SK-N-DZ (cell line): ENCODE measurements around the genes USP40 and GBX2.

DNA sequence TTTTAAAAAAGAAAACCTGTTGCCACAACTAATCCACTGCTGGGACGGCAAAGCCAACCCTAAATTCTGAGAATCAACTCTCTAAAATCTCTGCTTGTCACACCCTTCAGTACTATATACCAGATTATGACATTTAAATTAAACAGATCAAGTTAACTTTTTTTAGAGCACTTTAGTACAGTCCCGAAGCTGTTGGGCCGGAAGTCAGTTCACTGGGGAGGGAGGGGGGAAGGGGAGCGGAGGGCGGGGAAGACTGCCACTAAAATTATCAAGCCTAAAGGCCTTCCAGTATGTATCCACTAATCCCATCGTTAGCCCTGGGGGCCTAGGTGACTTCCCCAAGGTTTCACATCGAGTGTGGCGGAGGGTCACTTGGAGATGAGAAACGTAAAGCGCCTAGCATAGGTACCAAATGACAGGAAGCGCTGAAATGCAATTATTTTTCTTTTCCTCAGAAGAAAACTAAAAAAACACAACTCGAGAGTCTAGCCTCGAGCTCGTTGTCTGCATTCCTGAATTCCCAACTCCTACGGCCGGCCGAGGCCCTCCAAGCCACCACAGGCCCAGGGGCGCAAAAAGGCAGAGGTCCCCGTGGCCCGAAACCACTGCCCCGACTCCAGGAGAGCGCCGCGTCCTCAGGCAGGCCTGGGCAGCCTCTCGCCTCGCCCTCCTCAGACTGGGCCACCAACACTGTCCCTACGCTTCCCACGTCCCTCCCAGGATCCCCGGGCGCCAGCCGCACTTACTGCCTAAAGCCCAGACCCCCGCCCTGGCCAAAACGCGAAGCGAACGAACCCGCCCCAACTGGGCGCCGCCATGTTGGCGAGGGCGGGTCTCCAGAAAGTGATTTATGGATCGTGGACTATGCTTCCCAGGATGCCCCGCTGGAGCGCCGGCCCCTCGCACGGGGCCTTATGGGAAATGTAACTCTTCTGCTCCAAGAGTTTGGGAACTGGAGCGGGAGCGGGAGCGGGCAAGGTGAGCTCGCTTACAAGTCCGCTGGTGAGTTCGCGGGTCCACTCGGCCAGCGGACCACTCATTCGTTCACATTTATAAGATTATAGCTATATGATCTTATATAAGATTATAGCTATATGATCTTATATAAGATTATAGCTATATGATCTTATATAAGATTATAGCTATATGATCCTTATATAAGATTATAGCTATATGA lies at the start of gene USP40:
Gene USP40 (minus strand): TSS at position 845 of the 1,177 bp plus-strand sequence.
RAMPAGE:
- cytosol, long total RNA: start-site peak on the minus strand centred at position 827 of the sequence, 12 bp wide, 67 and 95 reads in 2 replicates
- nucleus, long total RNA: start-site peak on the minus strand centred at position 834 of the sequence, 20 bp wide, 198 and 63 reads in 2 replicates

GRCh38 chr2:234101958-234102480 lies 51.5 kb downstream of the SPP2 start:
RAMPAGE:
- cytosol, long total RNA: no peak
- nucleus, long total RNA: no peak

DNA sequence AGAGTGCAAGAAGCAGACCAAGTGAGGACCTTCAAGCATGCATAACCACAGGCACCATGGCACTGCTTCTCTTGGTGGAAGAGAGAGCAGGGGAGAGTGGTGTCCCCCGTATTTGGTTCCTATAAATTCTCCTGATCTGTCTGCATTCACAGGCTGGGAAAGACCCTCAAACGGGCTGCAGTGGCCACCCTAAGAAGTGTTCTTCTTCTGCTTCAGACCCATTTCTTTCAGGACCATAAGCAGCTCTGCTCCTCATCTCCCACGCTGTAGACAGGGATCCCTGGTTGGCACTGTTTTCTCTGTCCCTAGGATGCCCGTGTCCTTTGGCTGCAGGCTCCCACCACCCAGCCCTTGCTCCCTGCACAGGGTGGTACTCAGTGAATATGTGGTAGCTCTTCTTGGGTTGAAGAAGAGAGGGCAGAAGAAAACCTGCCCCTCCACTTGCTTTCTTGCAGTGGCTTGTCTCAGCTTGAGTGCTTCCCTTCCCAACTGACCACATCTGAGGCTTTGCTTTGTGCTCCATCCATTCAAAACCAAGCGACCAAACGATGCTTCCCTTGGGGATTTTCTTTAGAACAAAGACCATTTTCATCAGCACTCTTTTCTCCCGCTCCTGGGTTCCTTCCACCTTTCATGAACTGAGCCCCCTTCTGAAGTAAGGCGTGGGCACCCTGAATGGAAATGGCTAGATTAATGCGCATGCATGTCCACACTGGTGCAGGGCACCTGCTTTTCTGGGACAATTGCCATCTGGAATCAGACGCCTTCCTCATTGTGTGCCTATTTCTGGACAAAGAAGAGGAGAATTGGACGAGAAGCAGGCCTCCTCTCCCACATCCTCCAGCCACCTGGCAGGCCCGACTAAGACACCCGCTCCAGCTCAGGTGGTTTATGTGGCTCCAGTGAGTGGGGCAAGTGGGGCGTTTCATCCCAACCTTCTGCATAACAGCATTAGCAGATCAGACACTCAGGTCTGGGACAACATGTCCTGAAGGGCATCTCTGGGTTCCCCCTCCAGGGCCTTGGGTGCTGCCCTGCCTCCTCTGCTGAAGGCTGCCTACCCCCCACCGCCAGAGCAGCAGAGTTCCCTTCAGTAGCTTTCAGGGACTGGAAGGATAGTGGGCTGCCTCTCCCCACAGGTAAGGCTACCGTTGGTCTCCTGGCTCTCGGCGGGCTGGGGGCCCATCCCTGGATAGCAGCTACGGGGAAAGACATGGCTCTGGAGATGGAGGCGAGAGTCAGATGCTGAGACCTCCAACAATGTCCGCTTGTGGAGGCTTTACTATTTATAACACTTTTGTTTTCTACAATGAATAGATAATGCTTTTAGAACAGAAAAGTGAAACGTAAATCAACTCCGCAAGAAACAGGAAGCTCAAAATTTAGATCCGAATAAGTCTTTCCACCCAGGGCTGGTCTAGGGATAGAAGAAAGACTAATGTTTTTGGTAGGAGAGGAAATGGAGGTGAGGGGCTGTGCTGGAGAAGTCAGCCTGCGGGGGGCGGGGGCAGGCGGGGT lies 58.9 kb downstream of the ARL4C start:
RAMPAGE:
- cytosol, long total RNA: no peak
- nucleus, long total RNA: no peak

DNA sequence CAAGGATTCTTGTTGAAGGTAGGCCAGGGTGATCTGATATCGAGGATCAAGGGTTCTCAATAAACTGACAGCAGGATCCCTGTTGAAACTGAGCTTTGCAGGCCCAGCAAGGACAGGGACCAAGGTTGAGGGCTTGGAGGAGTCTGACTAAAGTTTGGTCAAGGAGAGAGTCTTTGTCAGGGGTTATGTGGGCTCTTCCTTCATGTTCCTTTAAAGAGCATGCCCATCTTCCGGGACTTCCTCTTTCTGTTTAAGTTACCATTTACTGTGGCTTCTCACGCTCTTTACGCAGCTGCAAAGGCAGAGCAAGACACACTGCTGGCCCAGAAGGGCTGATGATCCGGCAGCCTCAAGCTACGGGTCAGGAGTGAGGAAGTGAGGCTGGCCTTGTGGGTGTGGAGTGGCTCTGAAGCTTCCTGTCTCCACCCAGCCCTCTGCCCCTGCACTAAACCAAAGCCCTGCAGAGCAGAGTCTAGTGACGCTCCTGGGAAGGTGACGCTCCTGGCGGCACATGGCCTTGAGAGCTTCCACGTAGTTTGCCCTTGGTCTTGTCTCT lies 50.6 kb downstream of the ARL4C start:
RAMPAGE:
- cytosol, long total RNA: no peak
- nucleus, long total RNA: no peak

DNA sequence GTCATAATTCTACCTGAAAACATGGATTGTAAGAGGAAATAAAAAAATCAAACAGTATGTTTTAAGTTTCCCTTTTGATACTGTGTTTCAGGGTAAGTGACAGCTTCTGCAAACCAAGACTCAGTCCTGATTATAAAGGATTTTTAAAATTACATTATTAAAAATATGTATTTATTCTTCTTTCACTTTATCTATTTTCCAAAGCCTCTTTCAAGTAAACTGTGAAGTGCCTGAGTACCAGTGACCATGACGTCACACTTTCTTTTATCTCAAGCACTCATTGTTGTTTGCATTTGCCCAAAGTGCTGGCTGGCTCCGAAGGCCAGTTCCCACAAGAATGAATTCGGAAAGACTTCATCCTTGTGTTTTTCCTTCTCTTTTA lies 2.7 kb downstream of the ARL4C start:
RAMPAGE:
- cytosol, long total RNA: no peak
- nucleus, long total RNA: no peak

DNA sequence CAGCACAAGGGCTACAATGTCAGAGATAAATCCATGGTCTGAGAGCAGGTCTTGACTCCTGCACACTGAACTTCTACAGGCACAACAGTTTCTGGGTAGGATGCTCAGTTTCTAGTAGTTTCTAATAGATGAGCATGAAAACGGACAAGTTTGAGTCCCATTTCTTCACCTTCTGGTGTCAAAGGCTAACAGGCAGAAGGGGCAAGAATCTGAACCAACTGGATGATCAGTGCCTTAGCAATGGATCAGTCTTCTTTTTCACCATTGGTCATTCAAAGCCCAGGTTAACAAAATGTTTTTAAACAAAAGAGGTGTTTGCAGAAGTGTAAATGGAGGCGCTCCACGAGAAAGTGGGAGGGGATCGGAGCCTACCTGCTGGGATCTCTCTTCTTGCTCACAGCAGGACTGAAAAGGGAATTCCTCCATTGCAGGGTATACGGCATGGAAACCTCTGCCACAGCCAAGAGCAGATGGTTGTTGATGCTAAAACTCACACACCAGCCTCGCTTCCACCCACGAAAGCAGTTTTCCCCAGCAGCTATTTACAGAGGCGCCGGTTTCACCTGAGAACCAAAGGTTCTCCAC lies 135.1 kb upstream of the ARL4C start:
RAMPAGE:
- cytosol, long total RNA: no peak
- nucleus, long total RNA: no peak

DNA sequence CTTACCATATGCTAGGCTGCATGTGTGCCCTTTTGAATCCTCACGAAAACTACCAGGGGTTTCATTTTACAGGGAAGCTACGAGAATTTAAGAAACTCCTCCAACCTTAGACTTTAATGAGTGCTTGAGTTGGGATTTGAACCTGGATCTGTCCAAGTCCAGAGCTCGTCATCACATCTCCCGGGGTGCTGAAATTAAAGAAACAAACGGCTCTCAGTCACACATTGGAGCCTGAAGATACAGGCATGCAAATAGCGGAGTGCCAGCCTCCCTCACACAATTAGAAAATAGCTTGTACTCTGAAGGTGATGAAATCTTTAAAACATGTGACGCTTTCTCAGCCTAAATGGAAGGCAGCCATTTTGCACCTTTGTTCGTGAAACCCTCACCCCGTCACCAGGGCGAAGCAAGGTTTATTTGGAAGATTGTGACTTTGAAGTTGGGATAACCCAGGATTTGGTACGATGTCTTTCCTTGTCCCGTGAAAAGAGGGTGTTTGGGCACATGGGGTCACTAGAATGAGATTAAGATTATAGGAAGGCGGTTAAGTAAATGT lies 4.0 kb downstream of the SH3BP4 start:
RAMPAGE:
- cytosol, long total RNA: no peak
- nucleus, long total RNA: no peak

RAMPAGE:
- cytosol, long total RNA: no peak
- nucleus, long total RNA: no peak
These were observed 49.1 kb downstream of the SH3BP4 start for GRCh38 chr2:235000718-235001596.

RAMPAGE:
- cytosol, long total RNA: no peak
- nucleus, long total RNA: no peak
These were observed 111.6 kb downstream of the SH3BP4 start for GRCh38 chr2:235063371-235063899.

DNA sequence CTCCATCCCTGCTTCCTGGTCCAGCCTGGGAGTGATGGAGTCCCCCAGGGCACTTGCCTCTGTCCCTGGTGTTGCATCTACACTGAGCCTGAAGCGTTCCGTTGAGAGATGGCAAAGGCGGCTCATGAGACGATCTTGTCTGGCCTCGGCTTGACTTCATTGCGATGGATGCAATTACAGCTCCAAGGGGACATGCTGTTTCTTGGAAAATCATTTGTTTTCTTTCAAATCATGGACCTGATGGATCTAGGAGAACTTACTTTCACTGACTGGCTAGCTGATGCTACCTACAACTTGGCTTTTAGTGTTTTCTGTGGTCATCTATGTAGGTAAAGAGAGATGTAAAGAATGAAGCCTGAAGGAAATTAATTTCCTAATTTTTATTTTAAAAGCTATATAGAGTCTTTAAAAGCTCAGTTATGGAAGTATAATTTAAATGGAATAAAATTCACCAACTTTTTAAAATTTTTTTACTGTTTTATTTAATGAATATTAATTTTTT lies 193.1 kb downstream of the SH3BP4 start:
RAMPAGE:
- cytosol, long total RNA: no peak
- nucleus, long total RNA: no peak

RAMPAGE:
- cytosol, long total RNA: no peak
- nucleus, long total RNA: no peak
These were observed 1.0 kb downstream of the AGAP1 start for GRCh38 chr2:235495015-235495138.

DNA sequence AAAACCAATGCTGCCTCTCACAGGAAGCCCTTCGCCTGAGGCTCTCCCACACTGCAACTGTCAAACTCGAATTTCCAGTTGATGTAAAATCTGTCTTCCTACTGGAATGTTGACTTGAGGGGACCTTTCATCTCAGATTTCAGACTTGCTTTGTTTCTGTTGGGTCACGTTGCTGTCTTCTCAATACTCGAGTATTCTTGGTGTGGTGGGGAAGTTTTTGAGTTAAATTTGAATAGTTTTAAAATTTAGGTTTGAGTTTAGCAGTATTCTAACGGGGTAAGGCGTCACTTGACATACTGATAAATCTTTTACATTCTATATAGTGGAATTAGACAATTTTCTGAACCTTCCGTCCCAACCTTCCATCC lies 50.8 kb downstream of the AGAP1 start:
RAMPAGE:
- cytosol, long total RNA: no peak
- nucleus, long total RNA: no peak

DNA sequence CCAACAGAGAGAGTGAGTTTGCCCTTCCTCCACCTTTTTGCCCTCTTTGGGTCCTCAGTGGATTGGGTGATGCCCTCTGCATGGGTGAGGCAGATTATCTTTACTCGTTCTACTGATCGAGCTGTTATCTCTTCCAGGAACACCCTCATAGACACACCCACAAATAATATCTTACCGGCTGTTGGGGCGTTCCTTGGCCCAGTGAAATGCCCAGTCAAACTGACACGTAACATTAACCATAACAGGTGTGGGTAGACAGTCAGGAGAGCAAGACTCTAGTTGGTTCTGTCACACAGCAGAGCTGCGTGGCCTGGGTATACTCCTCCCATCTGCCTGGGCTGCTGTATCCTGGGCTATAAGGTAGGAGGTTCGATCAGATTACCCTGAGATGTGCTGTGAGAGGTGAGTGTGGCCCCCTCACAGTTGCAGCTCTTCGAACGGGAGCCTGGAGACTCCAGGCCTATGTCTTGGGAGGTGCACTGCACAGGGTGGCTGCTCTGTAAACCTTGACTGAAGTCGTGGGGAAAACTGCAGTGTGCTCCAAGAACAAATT lies 144.1 kb downstream of the AGAP1 start:
RAMPAGE:
- cytosol, long total RNA: no peak
- nucleus, long total RNA: no peak

RAMPAGE:
- cytosol, long total RNA: no peak
- nucleus, long total RNA: no peak
These were observed 166.1 kb downstream of the AGAP1 start for GRCh38 chr2:235659864-235660487.

RAMPAGE:
- cytosol, long total RNA: no peak
- nucleus, long total RNA: no peak
These were observed 172.6 kb downstream of the AGAP1 start for GRCh38 chr2:235666533-235666839.

DNA sequence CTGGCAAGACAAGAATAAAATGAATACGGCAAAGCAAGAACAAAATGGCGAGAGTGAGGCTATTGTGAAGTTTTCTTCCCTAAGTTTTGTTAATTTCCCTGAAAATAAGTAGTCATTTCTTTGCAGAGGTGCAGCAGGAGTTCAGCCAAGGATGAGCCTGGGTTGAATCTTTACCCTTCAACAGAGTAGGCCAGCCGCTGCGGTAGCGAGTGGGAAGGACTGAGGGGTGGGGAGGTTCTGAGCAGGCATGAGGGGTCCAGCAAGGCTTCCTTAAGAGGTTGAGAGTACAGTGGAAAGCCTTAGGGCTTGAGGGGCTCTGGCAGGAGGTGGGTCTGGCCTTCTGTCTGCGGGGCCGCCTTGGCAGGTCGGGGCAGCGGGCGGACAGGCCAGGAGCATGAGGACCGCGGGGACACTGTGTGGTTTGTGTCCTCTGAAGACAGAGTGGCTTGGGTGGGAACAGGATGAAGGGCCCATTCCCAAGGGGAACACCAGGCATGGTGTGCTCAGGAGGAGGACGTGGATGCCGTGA lies 250.2 kb downstream of the AGAP1 start:
RAMPAGE:
- cytosol, long total RNA: no peak
- nucleus, long total RNA: no peak

DNA sequence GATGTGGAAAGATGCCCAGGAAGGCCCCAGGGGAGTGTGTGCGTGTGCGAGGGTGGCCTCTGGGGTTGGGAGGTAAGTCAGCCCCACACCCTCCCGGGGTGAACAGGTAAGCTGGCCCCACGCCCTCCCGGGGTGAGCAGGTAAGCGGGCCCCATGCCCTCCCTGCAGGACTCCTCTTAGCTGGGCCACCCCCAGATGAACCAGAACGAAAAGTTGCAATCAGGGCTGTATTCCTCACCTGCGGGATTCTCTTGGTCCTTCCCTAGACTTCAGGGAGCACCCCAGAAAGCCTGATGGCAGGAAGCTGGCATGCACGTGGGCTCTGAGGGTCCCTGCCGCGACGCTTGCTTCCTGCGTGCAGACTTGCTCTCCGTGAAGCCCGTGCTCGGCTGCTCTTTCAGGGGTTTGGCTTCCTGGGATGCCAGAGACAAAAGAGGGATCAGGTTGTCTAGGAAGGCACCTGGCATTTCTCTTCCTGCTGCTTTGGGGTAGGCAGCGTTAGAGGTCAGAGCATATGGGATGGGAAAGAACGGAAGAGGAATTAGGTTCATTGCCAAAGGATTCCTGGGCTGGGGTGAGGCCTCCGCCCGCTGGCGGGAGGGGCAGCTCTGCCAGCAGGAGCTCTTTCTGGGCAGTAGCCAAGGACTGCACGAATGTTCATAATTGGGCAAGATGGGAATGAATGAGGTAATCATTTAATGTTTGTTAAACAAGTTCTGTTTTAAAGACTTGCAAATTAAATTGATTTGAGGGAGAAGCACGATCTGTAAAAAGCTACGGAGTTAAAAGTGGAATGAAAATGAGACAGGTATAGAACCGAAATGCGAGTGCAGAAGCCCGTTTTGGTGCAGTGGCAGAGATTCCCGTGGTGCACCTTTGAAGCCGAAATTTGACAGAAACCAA lies 253.8 kb downstream of the AGAP1 start:
RAMPAGE:
- cytosol, long total RNA: no peak
- nucleus, long total RNA: no peak

GRCh38 chr2:235945607-235946158 lies 222.5 kb downstream of the GBX2 start:
RAMPAGE:
- cytosol, long total RNA: no peak
- nucleus, long total RNA: no peak

DNA sequence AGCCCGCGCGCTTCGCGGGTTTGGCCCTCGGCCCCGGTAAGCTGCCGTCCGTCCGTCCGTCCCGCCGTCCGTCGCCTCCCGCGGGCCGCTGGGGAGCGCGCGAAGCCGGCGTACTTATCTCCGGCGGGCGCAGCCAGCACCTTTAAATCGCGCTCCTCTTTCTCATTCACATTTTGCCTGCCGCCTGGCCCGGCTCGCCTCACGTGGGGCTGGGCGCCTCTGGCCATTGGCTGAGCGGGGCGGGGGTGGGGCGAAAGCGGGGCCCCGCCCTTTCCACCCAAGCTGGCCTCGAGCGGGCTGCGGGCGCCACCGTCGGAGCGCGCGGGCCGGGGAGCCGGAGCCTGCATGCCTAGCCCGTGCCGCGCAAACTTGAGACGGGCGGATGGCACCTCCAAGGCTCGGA lies at the start of gene GBX2:
Gene GBX2 (minus strand): TSS at position 144 of the 403 bp plus-strand sequence.
RAMPAGE:
- cytosol, long total RNA: no peak
- nucleus, long total RNA: no peak

RAMPAGE:
- cytosol, long total RNA: no peak
- nucleus, long total RNA: no peak
These were observed 13.2 kb downstream of the ASB18 start for GRCh38 chr2:236250837-236251650.